Peritoneum (tissue), 1 donor: ENCODE data around the gene SNRNP48.

DNA sequence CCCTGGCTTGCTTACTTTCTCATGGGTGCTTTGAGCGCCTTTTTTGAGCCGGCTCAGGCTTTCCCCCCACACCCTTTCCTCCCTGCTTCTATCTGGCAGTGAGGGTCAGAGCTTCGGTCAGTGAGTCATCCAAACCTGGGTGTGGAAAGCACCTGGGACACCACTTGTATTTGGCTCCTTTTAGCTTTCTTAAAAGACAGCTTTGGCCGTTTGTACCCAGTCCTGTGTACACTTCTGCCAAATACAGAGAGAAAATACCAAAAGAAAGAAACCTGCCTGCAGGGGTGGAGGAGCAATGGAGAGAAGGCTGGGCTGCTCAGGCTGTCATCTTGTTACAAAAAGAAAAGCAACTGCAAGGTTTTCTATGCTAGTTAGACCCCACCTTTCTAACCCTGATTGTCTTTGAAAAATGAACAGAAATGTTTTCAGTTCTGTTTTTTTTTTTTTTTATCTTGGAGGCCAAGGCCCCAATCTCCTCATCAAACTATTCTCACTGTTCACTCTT lies 76.6 kb downstream of the SSR1 start:
- PRO-cap: no peak

DNA sequence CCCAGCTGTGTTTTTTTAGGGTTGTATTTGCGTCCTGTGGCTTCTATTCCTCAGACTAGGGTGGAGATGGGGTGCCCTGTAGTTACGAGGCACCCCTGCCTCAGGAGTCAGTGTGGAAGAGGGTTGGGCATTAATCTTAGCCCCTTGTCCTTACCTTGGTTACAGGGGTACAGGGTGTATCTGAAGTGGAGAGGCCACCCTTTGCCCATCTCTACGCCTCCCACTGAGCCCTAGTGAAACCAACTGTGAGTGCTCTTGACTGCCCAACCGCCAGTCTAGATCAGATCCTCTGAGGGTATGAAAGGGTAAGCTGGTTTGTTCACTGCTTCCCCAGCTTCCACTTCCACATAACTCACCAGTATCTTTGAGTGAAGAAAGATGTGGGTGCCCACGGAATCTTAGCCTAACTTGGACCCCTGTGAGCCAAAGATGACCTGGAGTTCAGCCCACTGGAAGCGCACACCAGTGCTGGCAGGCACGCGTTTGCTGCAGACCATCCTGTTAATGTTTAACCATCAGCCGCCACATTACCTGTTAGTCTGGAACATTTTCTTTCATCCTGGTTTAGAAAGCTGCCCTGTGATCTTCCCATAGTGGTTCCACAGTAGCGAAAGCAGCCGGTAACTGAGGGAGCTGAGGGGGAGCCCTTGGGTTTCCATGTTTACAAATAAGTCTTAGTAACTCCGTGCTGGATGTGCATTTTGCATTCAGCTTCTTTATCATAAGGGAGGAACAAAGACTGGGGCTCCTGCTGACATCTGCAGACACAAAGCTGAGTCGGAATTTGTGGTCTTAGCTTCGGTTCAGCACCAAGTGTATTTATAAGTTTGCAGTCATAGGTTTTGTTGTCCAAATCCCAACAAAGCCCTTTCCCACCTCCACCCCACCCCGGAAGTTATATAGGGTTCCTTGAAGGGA lies 71.2 kb downstream of the SSR1 start:
- PRO-cap: no peak

DNA sequence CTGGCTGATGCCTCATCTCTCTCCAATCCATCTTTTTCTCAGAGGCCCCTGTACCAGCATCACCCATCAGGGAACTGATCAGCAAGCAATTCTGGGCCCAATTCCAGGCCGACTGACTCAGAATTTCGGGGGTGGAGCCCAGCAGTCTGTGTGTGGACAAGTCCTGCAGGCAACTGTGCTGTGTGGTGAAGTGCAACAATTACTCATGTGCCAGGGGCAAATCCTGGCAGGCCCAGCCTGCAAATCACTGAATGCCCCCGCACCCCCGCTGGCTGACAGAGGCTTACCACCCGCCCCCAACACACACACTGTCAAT lies 45.6 kb downstream of the SSR1 start:
- PRO-cap: no peak

DNA sequence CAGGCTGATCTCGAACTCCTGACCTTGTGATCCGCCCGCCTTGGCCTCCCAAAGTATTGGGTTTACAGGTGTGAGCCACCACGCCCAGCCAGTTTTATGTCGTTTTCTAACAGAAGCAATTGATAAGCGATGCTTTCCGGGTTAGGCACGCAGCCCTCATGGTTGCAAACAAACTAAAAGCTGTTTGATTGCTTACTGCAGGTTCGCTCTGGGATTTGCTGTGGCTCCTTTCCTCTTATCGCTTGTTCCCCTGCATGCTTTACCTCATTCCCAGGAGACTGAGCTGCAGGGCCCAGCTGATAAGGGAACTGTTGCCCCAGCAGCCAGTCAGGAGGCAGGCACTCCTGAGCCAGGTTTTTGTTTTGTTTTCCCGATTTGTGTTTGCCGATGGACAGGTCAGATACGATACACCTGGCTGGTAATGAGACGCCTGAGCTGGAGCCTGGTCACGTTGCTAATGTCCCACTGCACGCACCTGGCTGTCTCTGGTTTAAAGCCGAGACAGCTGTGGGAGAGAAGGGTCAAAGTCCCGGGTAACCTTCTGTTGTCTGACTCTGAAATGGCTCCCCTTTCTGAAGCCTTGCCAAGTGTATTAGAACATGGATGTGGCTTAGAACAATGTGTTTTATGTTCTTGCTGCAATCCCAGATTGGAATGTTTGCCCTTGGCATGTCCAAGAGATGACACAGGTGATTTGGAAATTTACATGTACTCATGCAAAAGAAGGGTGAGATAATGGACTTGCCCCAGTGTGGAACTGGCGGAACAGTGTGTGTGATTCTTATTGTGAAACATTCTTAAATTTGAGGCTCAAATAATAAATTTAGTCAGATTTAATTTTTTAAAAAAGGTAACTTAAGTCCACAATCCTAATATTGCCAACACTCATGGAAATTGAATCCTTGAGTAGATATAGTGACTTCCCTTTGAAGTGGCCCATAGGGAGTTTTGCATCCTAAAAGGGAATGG lies 20.0 kb downstream of the DSP start:
- PRO-cap: no peak

- PRO-cap: no peak
These were observed 10.8 kb upstream of the SNRNP48 start for GRCh38 chr6:7579026-7579791.

DNA sequence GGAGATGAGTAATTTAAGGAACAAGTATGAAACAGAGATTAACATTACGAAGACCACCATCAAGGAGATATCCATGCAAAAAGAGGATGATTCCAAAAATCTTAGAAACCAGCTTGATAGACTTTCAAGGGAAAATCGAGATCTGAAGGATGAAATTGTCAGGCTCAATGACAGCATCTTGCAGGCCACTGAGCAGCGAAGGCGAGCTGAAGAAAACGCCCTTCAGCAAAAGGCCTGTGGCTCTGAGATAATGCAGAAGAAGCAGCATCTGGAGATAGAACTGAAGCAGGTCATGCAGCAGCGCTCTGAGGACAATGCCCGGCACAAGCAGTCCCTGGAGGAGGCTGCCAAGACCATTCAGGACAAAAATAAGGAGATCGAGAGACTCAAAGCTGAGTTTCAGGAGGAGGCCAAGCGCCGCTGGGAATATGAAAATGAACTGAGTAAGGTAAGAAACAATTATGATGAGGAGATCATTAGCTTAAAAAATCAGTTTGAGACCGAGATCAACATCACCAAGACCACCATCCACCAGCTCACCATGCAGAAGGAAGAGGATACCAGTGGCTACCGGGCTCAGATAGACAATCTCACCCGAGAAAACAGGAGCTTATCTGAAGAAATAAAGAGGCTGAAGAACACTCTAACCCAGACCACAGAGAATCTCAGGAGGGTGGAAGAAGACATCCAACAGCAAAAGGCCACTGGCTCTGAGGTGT lies 10.0 kb upstream of the SNRNP48 start:
- PRO-cap: no peak

DNA sequence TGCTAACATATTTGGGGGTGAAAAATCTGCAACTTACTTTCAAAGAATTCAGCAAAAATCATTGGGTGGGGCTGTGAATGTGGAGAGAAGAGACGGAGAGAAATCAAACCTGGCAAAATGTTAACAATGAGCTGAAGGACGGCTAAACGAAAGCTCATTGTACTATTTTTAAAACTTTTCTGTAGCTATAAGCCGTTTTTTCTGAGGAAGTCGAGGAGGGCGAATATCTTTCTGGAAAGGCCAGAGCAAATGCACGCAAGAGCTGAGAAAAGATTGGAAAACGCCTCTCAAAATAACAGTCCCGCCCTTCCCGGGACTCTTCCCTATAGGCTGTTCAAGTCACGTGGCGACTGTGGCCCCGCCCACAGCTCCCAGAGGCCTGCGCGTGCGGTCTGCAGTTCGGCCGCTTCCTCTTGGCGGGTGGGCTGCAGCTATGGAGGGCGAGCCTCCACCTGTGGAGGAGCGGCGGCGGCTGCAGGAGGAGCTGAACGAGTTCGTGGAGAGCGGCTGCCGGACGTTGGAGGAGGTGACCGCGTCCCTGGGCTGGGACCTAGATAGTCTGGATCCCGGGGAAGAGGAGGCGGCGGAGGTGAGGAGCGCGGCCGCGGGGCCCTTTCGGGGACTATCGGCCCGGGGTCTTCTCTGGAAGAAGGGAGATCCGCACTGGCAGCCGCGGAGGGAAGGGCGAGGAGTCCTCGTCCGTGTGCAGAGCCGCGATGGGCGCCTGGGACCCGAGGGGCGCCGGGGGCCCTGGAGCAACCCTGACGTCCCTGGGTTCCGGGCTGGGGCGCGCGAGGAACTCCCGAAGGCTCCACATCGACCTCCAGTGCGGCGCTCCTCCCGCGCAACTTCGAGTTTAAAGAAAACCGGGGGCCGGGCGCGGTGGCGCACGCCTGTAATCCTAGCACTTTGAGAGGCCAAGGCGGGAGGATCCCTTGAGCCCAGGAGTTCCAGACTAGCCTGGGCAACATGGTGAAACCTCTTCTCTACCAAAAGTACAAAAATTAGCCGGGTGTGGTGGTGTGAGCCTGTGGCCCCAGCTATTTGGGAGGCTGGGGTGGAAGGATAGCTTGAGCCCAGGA lies at the start of gene SNRNP48:
Gene SNRNP48 (plus strand): TSS at position 374 of the 1,082 bp plus-strand sequence.
- PRO-cap: unidirectional peak, plus-strand start at position 434 of the sequence

GRCh38 chr6:7906881-7907562 lies 3.6 kb downstream of the TXNDC5 start:
- PRO-cap: no peak

- PRO-cap: no peak
These were observed 235.5 kb upstream of the SLC35B3 start for GRCh38 chr6:8670703-8671289.

- PRO-cap: no peak
These were observed 471.4 kb upstream of the SLC35B3 start for GRCh38 chr6:8906681-8907264.

- PRO-cap: no peak
These were observed 547.7 kb upstream of the SLC35B3 start for GRCh38 chr6:8983088-8983466.

DNA sequence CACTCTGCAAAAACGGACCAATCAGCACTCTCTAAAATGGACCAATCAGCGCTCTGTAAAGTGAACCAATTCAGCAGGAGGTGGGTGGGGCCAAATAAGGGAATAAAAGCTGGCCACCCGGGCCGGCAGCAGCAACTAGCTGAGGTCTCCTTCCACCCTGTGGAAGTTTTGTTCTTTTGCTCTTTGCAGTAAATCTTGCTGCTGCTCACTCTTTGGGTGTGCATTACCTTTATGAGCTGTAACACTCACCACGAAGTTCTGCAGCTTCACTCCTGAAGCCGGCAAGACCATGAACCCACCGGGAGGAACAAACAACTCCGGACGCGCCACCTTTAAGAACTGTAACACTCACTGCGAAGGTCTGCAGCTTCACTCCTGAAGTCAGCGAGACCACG lies 746.5 kb downstream of the TFAP2A start:
- PRO-cap: no peak

GRCh38 chr6:10147002-10147643 lies 267.8 kb downstream of the TFAP2A start:
- PRO-cap: no peak

GRCh38 chr6:10189476-10189719 lies 225.5 kb downstream of the TFAP2A start:
- PRO-cap: no peak

- PRO-cap: no peak
These were observed 209.0 kb downstream of the TFAP2A start for GRCh38 chr6:10205842-10206221.

- PRO-cap: no peak
These were observed 5.5 kb downstream of the TFAP2A start for GRCh38 chr6:10409016-10410044.

DNA sequence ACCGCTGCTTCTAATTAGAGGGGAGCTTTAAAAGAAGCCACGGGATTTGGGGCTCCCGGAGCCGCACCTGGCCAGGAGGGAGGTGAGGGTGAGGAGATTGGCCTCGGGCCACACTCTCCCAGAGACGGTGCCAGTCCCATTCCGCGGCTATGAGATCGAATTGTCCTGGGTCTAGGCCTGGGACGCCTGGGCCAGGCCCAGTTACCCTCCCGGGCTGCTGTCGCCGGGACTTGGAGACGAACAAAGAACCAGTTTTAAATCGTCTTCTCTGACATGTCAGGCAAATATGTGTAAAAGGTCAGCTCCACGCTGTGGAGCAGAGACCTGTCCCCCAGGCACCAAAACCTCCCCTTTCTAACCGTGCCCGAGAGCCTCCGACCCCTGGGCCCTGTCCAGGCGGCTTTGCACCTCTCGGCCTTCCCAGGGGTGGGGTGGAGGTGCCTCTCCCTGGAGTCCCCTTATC lies 5.6 kb upstream of the TFAP2A start:
- PRO-cap: no peak

DNA sequence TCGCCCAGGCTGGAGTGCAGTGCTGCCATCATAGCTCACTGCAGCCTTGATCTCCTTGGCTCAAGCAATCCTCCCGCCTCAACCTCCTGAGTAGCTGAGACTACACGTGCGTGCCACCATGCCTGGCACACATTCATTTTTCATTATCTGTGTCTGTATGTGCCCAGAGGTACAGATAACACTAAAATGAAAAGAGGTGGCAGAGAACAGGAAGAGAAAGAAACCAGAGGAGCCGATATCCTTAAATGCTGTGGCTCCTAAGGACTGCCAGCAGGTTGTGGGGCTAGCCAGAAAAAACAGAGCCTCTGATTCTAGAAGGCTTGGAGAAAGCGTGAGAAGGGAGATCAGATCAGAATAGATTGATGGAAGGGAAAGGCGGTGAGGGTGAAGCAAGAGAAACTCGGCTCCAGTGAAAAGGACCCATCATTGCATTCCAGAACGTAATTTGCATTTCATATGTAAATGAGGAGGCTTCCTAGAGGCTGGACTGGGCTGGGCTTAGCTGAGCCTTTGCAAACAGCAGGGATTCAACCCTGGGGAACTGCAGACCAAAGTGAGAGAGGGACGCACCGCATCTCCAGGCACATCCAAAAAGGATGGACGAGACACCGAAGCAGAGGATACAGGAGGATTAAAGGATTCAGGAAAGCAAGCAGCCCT lies 64.2 kb downstream of the GCNT2 start:
- PRO-cap: no peak

GRCh38 chr6:10721317-10721832 lies 1.5 kb upstream of the TMEM14C start:
- PRO-cap: no peak

GRCh38 chr6:11066637-11067289 lies 22.7 kb upstream of the ELOVL2 start:
- PRO-cap: no peak